Metastatic Breast Carcinoma in the Ovary (tissue), 3 donors: ENCODE data around the genes BCAN, ISG20L2 and MRPL24.

DNA sequence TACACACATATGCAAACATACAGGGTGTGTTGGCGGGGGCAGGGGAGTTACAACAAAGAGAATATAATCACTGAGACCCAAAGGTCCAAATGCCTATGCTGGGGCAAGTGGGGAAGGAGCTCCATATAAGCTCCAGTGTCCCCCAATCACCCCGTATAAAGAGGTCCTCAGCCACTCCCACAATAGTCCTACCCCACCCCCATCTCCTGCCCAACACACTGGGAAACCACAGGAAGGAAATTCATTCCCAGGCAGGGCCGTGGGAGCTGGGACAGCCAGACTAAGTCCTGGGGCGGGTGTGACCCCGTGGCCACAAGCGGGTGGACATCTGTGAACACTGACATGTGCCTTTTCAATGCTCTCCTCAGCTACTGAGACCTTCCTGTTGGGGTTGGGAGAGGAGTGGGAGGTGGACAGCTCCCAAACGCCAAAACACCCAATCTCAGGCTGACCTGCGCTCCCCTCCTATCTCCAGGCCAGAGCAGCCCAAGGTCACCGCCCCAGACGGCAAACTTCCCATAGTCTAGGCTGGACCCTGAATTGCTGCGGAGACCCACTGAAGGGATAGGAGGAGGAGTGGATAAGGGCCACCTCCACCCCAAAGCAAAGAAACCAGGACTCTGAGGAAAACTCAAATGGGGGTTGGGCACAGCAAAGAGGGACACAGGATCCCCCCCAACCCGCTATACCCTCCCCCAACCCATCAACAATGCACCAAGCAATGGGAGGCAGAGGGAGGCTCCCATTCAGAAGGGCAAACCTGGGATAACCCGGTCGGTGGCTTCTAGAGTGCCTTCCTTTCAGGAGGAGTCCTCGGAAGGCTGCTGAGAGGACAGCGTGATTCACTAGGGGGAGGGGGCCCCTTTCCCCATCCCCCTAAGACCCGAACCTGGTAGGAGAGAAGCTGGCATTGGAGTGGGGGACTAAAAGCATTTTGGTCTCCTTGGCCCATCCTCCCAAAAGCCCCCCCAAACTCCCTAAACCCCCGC is 1.6 kb downstream of the MEF2D start:
- PRO-cap, 3 experiments = peak in 3 of 3 experiments; most common plus-strand start position 244 of the sequence (in 3)

DNA sequence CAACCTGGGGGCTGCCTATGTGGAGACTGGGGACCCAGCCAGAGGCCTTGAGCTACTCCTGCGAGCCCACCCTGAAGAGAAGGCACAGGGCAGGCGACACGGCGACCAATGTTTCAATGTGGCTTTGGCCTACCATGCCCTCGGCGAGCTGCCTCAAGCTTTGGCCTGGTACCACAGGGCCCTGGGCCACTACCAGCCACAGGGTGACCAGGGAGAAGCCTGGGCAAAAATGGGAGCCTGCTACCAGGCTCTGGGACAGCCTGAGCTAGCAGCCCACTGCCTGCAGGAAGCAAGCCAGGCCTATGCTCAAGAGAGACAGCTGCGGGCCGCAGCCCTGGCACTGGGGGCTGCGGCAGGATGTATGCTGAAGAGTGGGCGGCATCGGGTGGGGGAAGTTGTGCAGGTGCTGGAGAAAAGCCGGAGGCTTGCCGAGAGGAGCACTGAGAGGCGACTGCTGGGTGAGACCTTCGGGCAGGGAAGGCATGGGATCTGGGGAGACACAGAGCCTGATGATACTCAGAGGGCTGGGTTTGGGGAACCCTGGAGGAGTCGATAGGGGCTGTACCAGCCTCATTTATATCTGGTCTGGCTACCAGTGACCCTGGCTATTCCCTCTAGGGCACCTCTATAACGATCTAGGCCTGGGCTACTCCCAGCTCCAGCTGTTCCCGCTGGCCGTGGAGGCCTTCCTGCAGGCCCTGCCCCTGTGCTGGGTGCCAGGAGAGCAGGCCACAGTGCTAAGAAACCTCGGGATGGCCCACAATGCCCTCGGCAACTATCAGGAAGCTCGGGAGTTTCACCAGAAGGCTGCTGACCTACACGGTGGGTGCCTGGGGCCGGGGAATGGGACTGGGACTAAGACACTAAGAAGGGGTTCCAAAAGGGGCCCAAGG is 2.3 kb downstream of the TTC24 start:
- PRO-cap, 3 experiments = no peak in any of the 3 experiments

GRCh38 chr1:156641622-156642257 is at the start of gene BCAN:
Gene BCAN, plus strand, starts transcription at chr1:156642117.
- PRO-cap, 3 experiments = no peak in any of the 3 experiments

- PRO-cap, 3 experiments = no peak in any of the 3 experiments
Observed at GRCh38 chr1:156671842-156672451, 5.3 kb downstream of the NES start.

- PRO-cap, 3 experiments = no peak in any of the 3 experiments
Observed at GRCh38 chr1:156726512-156727302, 1.6 kb upstream of the METTL25B start.

- PRO-cap, 3 experiments = no peak in any of the 3 experiments
Observed at GRCh38 chr1:156727886-156728295, 378 bp upstream of the METTL25B start.

DNA sequence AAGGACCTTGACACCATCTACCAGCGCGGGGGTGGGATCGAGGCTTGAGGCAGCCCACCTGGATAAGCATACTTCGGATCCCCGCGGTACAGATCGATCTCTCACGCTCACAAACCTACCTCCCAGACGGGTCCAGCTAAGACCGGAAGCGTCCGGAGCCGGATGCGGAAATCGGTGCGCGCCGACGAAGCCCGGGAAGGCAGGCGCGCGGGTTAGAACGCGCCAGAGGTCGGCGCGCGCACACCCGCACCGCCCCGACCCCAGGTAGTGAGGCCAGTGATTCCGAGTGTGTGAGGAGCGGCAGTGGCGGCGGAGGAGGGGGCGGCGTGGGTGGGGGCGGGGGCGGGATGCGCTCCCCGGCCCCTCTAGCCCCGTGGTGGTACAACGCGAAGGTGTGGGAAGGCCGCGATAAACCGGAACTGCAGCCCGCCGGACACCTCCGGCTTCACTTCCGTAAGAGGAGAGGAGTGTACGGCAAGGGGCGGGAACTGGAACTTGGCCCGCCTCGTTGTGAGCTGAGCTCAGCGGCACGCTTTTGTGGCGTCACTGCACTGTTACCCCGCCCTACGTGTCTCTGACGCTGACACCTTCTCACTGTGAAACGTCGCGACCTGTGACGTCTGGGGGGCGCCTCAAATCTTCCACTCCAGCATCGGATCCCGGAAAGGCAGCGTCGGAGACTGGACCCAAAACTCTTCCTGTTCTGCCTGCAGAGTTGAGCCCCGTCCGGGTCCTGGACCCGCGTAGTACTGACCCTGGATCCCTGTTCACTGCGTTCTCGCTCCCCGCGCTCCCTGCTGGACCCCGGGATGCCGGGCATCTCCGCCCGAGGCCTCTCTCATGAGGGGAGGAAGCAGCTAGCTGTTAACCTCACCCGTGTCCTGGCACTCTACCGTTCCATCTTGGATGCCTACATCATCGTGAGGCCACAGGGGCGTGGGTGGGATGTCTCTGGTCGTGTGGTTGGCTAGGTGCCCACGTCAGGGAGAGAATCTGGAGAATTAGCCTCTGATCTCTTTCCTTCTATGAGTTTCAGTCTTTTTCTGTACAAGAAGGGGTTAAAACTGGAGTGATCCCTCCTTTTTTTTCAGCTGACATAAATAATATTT is at the start of gene ISG20L2:
ISG20L2 (minus strand) TSS at position 471 of the 1,109 bp plus-strand sequence.
- PRO-cap, 3 experiments = peak in 3 of 3 experiments; most common plus-strand start position 644 of the sequence (in 3); most common minus-strand start position 450 of the sequence (in 3)

DNA sequence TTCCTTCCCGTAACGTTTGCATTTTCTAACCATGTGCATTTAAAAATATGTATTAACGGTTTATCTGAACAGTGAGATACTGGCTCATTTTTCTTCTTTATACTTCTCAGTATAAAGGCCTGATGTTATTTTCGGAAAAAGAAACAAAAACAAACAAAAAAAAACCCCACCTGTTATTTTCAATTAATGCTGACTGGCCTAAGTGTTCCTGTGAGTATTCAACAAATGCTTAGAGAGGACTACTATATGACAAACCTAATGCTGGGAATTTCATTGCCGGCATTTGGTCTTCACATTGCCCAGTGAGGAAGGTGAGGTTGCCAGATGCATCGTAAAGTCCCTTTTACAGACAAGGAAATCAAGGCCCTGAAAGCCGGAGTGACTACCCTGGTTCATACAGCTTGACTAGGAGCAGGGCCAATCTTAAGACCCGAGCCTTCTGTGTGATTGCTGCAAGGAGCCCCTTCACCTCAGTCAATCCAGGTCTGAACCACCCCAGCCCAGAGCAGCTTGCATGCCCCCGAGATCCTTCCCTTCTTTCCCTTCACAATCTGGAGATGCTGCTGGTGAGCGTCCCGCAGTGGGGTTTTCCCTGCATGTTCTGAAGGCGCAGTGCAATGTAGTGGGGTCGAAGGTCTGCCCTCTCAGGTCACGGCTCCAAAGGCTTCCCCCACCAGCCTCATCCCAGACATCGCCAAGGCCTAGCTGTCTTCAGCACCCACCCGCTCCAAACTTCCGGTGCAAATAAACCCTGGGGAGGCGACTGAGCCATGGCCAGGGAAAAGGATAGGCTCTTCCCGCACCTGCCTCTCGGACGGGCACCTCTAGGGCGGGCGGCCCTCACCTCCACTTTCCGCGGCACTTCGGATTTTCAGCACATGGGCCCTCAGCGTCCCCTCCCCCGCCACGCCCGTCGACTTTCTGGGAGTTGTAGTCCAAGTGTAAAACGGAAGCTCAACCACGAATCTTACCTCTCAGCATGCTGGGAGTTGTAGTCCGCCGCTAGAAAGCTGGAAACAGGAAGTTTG is at the start of gene MRPL24:
MRPL24 (minus strand) TSS at position 880 of the 1,028 bp plus-strand sequence.
- PRO-cap, 3 experiments = peak in 3 of 3 experiments; most common minus-strand start position 880 of the sequence (in 2)

DNA sequence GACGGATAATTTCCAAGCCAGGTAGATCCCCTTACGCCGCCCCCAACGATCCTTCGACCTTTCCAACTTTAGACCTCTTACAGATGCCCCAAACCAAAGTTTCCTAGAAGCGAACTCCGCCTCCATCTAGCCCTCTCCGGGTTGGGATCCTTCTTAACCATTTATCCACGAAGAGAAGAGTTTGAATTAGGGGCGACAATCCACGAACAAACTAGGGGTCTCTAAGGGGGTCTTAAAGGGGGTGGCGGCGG is 839 bp downstream of the HDGF start:
- PRO-cap, 3 experiments = no peak in any of the 3 experiments

DNA sequence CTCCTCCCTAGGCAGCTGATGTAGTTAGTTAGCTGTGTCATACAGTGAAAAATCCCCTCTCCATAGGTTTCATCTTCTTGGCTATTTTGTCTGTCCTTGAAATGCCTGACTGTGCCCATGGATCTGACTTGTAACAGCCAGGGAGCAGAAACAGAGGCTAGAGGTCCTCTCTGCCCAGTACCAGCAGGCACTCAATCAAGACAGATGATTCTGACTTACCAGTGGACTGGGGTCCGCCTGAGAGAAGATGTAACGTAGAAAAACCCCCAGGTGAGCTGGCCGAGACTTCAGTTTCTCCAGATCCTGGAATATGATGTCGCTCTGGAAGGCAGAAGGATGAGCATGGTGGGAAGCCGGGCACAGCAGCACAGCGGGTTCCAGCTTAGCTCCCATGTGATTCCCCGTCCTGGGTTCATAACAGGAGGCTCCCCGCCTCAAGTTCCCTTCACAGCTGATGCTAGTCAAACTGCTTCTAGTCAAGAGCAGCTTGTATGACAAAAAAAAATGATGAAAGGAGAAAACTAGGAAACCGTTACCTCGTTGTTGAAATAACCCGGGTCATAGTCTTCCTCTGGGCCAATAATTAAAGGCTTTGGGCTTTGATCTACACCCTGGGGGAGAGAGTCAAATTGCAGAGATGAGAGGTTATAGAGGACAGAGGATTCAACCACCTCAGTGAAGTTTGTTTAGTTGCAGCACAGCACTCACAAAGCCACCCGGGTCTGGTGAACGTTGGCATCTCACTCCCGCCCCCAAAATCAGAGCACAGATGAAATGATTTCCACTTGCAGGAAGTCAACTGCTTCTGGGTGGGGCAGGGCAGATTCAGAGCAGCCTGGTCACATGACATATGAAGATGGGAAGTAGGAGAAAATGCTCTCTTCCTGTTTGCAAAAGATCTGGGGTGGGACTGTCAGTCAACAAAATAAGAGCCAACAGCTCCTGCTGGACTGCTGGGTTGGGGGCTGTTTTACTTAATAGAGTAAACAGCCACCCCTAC is 42.9 kb downstream of the LRRC71 start:
- PRO-cap, 3 experiments = no peak in any of the 3 experiments

DNA sequence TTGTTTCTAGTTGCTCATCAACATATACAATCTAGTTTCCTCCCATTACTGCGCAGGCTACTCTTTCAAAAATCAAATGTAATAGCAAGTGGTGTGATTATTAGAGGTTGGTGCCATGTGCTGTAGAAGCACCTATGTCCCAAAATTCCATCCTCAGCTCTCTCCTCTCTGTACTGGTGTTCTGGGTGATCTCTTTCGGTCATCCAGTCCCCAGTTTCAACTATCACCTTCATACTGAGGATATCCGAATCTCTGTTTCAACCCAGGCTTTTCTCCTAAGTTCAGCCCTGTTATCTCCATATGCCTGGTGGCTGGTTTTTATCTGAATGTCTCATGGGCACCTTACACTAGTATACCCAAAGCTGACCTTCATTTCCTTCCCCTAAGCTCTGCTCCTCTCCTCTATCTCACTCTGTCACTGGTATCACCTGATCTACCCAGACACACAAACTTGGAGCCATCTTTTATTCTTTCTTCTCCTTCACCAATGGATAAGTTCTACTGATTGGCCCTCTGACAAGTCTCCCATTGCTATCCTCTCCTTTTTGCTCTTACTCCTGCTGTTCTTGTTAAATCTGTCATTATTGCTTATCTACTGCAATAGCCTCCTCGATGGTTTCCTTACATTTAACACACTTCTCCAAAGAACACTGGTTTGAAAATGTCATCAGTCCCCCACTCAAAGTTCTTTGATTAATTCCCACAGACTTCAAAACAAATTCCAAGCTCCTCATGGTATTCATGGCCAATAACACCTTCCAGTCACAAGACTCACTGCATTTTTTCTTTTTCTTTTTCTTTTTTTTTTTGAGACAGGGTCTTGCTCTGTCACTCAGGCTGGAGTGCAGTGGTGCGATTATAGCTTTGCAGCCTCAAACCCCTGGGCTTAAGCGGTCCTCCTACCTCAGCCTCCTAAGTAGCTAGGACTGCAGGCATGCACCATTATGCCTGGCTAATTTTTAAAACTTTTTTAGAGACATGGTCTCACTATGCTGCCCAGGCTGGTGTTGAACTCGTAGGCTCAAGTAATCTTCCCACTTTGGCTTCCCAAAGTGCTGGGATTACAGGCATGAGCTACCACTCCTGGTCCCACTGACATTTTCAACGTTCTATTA is 53.2 kb downstream of the LRRC71 start:
- PRO-cap, 3 experiments = no peak in any of the 3 experiments

DNA sequence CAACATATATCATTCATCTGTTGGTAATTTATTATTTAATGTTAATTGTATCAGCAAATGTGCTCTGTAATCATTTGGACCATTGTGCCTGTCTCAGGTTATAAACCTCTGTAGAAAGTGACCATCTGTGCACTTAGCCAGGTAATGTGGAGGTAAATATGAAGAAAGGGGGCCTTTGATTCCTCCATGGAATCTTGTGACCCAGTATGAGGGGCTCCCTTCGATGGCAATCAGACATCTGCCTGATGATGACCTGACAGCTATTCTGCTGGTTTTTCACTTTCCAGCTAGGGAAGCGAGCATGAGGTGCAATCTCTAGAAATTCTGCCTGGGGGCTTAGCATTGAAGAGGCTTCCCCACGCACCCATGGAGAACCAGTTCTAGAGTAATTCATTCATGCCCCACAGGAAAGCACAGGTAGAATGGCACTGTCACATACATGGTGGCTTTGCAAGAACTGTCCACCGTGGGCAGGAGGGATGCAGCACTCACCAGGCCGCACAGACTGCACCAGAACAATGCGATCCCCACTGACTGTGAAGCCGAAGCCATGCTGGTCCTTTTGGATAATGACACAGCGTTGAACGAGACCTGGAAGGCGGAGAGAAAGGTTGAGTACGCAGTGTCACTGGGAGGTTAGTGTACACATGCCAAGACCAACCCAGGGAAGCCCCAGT is 61.6 kb downstream of the ARHGEF11 start:
- PRO-cap, 3 experiments = no peak in any of the 3 experiments

GRCh38 chr1:157046229-157046700 is 723 bp upstream of the ARHGEF11 start:
- PRO-cap, 3 experiments = no peak in any of the 3 experiments

- PRO-cap, 3 experiments = no peak in any of the 3 experiments
Observed at GRCh38 chr1:157274654-157275990, 136.9 kb upstream of the ETV3 start.

DNA sequence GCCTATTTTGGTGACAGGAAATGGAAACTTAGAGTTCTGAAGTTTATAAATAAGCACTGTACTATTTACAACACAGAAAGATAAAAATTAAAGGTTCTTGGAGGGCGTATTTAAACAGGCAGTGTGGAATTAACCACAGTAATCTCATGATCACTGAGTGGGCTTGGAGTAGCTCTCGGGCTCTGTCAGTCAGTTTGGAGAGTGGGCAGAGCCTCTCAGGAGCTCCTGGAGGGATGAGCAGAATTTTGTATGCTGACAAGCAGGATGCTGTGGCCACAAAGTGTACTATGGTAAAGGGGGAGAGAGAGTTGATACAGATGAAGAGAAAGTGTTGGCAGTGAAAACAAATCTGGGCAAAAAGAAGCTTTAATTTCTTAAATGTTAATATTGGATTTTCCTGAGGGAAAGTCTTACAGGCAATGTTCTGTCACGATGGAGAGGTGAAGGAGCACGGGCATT is 10.3 kb upstream of the FCRL5 start:
- PRO-cap, 3 experiments = no peak in any of the 3 experiments

DNA sequence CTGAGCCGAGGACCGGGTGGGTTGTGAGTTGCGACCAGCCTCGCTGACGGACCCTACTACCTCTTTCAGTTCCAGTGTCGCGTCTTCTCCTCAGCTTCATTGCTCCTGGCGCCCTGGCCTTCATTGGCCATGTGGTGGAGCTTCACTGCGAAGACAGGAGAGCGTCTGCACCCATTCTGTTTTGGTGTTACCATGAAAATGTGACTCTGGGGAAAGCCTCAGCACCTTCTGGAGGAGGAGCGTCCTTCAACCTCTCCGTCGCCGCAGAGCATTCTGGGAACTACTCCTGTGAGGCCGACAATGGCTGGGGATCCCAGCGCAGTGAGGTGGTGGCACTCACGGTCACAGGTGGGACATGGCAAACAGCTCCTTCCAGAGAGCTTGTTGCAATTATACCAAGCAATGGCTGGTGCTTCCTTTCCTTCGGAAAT is 67.7 kb upstream of the KIRREL1 start:
- PRO-cap, 3 experiments = no peak in any of the 3 experiments

GRCh38 chr1:157965839-157966433 is 27.5 kb upstream of the KIRREL1 start:
- PRO-cap, 3 experiments = no peak in any of the 3 experiments

- PRO-cap, 3 experiments = peak in 1 of 3 experiments; most common plus-strand start chr1:158009925 (in 1)
Observed at GRCh38 chr1:158009447-158010055, 16.1 kb downstream of the KIRREL1 start.

- PRO-cap, 3 experiments = no peak in any of the 3 experiments
Observed at GRCh38 chr1:158146746-158147423, 18.8 kb upstream of the SMIM42 start.

DNA sequence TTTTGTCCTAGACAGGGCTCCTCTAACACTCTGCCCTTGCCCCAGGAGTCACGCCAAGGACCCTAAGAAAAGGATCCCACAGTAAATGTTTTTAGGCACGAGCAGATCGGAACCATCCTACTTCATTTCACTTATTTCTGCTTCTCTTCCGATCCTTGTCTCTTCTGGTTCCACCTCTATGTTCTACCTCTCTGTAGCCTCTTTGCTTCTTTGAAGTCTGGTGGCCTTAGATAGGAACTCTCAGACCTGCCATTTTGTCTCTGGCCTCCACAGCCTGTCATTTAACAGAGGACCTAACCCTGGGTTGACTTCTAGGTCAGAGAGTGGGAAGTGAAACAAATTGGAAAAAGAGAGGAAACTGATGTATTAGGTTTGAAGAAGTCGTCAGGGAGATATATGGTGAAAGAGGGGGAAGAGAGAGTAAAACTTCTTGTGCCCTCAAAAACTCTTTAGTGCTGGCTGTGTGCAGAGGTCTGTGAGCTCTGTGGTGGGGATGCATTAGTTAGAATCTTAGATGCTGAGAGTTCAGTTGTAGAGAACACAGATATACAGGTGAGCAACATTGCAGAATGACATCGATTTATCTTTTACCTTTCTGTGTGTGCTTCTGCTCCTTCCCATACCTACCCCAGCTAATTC is 22.4 kb upstream of the SMIM42 start:
- PRO-cap, 3 experiments = no peak in any of the 3 experiments